Temporal lobe (tissue), 2 donors: ENCODE measurements around a stretch of chr15.

DNA sequence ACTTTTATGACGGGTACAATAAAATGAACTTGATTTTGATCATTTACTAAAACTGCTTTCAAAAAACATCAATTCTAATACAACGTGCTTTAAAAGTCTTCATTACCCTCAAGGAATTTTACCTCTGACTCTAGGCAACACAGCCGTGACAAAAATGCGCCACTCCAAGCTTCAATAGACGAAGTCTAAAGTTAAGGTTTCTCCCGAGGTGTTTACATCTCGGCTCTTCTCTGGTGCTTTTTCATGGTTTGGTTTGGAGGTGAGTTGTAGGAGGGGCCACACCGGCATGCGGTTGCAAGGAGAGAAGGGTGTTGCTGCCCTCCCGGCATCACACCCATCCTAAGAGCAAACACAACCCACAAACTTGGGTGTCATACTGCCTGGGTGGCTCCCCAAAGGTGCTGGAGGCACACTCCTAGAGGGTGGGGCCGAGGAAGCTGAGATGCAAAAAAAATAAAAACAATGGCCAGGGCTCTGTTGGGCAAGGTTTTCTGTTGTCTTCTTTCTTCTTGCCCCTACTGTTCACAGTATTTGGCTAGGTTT lies 225.1 kb upstream of the ICE2 start:
- RAMPAGE, long total RNA: no peak

GRCh38 chr15:60735252-60735817 lies 256.4 kb upstream of the ICE2 start:
- RAMPAGE, long total RNA: no peak

GRCh38 chr15:60981523-60982129 lies 247.5 kb downstream of the RORA start:
- RAMPAGE, long total RNA: no peak

- RAMPAGE, long total RNA: no peak
Observed at GRCh38 chr15:61011135-61011619, 217.9 kb downstream of the RORA start.

DNA sequence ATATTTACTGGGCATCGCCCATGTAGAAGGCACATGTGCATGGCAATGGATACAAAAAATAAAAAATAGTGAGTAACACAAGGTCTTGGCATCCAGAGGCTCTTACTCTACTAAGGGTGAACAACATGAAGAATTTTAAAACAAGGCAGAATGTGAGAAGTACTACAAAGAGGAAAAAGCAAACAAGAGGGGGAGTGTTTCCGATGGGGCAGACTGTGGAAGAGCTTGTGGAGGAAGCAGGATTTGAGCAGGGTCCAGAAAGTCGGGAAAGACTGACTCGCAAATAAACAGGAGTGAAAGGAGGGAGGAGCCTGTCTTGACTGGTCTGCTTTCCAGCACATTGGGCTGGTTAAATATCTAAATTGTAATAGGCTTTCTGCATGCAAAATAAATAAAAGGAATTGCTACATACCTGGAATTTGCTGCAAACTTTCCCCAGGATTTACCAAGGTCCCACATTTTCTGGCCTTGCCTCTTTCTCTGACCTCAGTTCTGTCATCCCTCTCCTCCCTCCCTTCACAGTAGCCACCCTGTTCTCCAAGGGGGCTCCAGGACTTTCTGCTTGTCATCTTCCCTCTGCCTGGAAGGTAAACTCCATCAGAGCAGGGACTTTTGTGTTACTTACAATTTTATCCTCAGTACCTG lies 132.1 kb downstream of the RORA start:
- RAMPAGE, long total RNA: no peak

GRCh38 chr15:61156136-61157161 lies 72.7 kb downstream of the RORA start:
- RAMPAGE, long total RNA: no peak

DNA sequence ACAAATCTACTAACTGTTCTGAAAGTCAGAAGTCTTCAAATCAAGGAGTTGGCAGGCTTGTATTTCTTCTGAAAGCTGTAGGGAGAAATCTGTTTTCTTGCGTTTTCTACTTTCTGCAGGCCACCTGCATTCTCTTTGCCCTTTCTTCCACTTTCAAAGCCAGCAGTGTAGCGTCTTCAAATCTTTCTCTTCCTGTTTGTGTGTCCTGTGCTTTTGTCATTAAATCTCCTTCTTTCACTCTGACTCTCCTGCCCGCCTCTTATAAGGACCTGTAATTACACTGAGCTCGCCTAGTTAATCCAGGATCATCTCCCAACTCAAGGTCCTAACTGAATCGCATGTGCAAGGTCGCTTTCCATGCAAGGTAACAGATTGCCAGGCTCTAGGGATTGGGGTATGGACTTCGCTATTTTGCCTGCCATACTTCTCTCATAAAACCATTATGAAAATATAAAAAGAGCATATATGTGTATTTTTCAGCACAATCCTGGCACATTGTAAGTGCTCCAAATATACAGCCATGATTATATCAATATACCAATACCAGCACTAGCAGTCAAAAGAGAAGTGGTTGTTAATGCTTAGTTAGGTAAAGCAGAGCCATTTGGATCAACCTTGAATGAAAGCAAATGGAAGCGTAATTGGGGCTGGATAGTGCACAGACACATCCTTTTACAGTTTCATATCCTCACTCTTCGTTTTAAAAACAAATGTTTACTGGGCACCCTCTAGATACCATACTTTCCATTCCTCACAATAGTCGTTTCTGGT lies 58.7 kb downstream of the RORA start:
- RAMPAGE, long total RNA: no peak

- RAMPAGE, long total RNA: no peak
Observed at GRCh38 chr15:61227918-61228582, 1.1 kb downstream of the RORA start.

- RAMPAGE, long total RNA: no peak
Observed at GRCh38 chr15:61857168-61857893, 202.9 kb downstream of the VPS13C start.

- RAMPAGE, long total RNA: no peak
Observed at GRCh38 chr15:62059296-62059599, 999 bp downstream of the VPS13C start.

DNA sequence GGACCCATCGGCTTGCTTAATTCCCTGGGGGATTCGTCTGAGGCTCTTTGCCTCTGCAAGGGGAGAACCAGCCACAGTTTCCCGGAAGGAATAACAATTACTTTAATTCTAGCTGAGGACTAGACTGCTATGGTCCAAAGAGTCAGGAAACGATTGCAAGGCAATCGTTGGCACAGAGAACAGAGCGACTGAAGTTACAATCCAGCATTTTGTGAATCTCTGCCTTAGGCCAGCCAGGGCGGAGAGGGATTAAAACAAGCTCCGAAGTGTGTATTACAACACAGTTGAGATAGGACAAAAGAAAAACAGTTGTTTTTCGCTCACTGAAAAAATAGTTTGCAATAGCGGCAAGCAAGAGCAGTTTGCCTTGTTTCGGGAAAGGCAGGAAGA lies 319 bp downstream of the C2CD4A start:
- RAMPAGE, long total RNA: no peak

GRCh38 chr15:62109810-62110907 lies 43.4 kb downstream of the C2CD4A start:
- RAMPAGE, long total RNA: no peak

GRCh38 chr15:62138089-62138529 lies 27.0 kb downstream of the C2CD4B start:
- RAMPAGE, long total RNA: no peak

DNA sequence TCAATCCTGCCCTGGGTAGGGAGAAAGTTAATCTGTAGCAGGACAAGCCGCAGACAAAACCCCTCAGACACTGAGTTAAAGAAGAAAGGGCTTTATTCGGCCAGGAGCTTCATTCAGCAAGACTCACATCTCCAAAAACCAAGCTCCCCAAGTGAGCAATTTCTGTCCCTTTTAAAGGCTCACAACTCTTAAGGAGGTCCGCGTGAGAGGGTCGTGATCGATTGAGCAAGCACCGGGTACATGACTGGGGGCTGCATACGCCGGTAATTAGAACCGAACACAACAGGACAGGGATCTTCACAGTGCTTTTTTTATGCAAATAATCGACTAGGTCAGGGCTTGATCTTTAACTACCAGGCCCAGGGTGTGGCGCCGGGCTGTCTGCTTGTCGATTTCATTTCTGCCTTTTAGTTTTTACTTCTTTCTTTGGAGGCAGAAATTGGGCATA lies 95.2 kb upstream of the TLN2 start:
- RAMPAGE, long total RNA: no peak

- RAMPAGE, long total RNA: no peak
Observed at GRCh38 chr15:62495732-62496403, 105.5 kb downstream of the TLN2 start.

DNA sequence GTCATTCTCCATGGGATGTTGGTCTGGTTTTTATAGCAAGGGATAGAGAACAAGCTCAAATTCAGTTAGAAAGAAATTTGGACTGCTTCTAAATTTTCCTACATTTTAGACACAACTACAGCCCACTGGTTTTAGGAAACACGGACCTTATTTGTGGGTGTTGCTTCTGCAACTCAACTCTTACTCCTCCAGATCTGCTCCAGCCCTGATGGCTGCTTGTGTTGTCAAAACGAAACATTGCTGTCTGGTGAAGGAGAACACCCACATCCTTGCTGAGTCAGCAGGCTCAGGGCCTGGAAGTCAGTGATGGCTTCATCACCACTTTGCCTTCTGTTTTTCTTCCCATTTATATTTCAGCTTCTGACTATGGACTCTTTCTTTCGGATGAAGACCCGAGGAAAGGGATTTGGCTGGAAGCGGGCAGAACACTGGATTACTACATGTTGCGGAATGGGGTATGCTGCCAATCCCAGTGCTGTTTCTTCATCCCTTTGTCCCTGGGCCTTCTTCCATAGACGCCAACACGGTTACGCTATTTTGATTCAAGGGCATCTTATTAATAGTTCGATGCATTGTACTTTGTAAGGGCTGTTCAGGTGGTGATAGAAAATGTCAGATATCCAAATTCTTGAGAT lies 259.5 kb downstream of the TLN2 start:
- RAMPAGE, long total RNA: no peak

DNA sequence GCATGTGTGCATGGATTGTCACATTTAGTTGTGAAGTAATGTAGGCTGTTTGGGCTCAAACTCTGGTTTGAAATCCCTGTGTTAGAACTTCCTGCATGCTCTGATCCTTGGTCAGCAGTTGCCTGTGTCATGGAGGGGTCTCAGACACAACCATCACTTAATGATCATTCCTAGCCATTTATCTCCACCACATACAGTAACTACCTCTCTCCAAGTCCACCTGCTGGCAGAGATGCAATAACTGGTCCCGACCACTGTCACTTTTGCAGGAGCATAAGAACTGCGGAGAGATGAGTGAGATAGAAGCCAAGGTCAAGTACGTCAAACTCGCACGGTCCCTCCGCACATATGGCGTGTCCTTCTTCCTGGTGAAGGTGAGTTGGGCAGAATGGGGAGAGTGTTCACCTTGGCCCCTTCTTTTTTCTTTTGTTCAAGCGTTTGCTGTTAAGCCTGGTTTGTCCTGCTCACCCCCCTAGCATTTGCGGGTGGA lies 284.6 kb downstream of the TLN2 start:
- RAMPAGE, long total RNA: no peak

DNA sequence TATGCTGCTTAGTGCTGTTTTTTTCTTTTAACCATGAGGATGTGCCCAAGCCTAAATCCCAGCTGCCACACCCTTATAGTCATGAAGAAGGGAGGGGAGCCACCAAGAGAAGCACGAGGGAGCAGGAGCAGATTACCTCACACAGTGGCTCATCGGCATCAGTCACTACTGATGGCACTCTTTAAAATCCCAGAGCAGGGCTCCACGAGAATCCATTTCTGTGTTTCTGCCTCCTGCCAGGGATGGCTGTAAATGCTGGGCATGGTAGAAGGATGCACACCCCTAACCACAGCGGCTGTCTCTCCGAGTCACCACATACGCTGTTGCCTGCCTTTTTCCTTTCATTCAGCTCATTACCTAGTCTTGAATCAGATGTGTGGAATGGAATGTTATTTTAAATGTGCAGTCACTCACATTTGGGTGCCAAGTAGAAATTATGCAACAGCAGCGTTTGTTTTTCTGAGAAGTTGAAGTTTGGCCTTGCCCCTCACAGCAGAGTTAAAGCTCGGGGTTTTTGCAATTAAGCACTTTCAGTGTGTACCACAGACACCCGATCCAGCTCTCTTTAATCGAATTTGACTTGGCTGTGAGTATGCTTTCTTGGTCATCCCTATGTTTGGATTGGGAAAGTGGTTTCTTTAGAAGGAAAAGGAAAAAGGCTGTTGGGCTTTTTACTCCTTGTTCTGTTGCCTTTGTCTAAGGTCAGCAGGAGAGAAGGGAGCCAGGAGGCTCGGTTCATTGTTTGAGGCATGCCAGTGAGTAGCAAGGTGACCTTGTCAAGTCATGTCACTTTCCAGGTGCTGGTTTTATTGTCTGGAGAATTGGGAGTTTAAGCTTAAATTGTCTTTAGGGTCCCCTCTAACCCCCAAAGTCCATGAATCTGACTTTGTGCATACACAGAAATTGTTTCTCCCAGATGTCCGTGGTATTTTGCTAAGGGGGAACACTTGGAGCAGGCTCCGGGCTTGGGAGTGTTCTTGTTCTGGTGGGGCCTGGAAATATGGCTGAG lies 284.2 kb upstream of the TPM1 start:
- RAMPAGE, long total RNA: no peak

- RAMPAGE, long total RNA: no peak
Observed at GRCh38 chr15:62821471-62822444, 220.8 kb upstream of the TPM1 start.

DNA sequence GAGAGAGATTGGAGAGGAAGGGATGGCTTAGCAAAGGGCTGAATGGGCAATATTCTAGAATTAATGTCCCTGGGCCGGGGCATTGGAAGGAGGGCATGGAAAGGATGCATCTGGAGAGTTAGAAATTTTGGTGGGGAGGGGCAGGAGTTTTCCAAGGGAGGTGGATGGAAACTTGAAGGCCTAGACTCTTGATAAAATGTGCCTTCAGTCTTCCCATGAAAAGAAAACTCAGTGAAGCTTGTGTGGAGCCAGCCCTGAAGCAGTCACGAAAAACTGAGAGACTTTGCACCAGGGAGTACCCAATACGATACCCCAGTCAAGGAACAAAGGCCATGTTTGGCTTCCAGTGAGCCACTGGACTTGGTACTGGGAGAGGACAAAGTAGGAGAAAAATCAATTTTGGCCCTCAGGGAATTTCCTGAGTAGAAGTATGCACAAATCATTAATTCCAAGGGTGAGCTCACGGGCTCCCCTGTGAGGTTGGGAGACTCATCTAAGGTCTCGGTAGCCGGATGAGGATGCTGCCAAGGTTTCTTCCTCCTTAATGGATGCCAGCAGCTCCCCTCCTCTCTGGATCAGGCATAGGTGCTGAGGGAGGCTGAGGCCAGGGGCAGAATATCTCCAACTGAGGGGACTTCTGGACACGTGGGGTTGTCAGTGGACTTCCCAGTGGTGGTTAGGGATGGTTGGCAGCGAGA lies 31.3 kb upstream of the TPM1 start:
- RAMPAGE, long total RNA: no peak